Epidermal melanocyte (primary cell): ENCODE data around the genes MSH3 and RASA1.

- RRBS = no CpG with 5 or more reads among the region's 2 CpGs
Observed at GRCh38 chr5:80646670-80647192, 7.7 kb upstream of the MSH3 start.

DNA sequence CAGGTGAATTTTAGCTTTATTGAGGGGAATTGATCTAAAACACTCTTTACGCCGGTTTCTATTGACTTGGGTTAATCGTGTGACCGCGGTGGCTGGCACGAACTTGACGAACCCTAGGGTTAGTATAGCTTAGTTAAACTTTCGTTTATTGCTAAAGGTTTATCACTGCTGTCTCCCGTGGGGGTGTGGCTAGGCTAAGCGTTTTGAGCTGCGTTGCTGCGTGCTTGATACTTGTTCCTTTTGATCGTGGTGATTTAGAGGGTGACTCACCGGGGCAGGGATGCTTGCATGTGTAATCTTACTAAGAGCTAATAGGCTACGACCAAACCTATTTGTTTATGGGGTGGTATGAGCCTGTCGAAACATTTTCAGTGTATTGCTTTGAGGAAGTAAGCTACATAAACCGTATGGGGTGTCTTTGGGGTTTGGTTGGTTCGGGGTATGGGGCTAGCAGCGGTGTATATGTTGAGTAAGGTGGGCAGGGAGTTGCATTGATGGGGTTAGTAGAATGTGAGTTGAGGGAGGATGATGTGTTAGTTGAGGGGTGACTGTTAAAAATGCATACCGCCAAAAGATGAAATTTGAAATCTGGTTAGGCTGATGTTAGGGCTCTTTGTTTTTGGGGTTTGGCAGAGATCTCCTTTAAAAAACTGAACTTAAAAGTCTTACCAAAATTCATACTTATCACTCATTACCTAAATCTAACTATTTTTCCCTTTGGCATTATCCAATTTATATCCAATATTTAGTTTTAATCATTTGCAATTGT is 2.5 kb upstream of the MSH3 start:
- RRBS = no CpG with 5 or more reads among the region's 20 CpGs

DNA sequence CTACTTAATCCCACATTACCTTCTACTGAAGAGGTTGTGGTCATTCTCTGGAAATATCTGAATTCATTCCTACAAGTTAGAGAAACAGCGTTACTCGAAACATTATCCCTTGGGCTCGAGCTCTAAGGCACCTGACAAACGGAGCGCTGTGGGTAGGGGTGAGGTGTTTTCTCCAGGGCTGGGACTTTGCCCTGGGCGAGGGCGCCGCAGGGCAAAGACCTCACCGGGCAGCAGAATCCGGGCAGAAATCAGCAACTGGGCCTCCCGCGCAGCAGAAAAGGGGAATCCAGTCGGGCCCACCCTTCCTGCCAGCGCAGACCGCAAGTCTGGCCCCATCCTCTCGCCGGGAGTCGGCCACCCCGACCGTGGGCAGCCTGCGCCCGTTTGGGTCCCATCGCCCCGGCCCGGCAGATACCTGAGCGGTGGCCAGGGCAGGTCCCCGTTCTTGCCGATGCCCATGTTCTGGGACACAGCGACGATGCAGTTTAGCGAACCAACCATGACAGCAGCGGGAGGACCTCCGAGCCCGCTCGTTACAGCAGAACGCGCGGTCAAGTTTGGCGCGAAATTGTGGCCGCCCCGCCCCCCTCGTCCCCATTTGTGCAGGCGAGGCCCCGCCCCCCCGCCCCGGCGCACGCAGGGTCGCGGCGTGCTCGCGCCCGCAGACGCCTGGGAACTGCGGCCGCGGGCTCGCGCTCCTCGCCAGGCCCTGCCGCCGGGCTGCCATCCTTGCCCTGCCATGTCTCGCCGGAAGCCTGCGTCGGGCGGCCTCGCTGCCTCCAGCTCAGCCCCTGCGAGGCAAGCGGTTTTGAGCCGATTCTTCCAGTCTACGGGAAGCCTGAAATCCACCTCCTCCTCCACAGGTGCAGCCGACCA is at the start of gene MSH3:
Gene MSH3 (plus strand): TSS at position 664 of the 876 bp plus-strand sequence.
- RRBS = 2% methylated on average over 23 of the region's 75 CpGs

GRCh38 chr5:81394494-81394976 is 601 bp upstream of the ACOT12 start:
- RRBS = 37% methylated on average over 2 of the region's 10 CpGs

DNA sequence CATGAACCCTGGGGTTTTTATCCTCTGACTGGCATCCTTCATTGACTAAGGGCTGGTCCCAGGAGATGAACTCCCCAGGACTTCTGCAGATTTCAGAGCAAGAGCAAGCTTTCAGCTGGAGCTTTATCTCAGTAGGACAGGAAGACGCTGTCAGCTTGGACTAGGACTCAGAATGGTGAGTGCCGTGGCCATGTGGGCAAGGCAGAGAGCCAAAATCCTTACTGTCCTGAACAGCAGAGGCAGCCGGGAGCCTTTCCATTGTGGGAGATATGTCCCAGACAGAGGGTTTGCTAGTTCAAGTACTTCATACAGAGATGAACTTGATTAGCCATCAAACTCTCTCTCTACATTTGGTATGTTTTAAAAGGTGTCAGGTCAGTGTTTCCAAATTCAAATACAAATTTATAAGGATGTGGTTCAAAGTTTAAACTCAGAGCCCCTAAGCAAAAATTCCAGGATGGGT is 3.3 kb upstream of the ACOT12 start:
- RRBS = no CpG with 5 or more reads among the region's 3 CpGs

DNA sequence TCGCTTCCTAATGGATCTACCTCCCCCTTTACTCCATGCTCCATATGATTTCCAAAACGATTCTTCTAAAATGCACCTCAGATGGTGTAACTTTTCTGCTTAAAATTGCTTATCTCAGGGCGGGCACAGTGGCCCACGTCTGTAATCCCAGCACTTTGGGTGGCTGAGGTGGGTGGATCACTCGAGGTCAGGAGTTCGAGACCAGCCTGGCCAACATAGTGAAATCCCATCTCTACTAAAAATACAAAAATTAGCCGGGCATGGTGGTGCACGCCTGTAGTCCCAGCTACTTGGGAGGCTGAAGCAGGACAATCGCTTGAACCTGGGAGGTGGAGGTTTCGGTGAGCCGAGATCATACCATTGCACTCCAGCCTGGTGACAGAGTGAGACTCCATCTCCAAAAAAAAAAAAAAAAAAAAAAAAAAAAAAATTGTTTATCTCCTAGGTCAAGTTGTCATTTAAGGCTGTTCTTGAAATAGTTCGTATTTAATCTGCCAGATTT is 12.1 kb downstream of the SSBP2 start:
- RRBS = no CpG with 5 or more reads among the region's 12 CpGs

- RRBS = no CpG with 5 or more reads among the region's 10 CpGs
Observed at GRCh38 chr5:81773557-81774204, 22.8 kb upstream of the SSBP2 start.

GRCh38 chr5:81851285-81852281 is 100.7 kb upstream of the SSBP2 start:
- RRBS = 2% methylated on average over 6 of the region's 34 CpGs

DNA sequence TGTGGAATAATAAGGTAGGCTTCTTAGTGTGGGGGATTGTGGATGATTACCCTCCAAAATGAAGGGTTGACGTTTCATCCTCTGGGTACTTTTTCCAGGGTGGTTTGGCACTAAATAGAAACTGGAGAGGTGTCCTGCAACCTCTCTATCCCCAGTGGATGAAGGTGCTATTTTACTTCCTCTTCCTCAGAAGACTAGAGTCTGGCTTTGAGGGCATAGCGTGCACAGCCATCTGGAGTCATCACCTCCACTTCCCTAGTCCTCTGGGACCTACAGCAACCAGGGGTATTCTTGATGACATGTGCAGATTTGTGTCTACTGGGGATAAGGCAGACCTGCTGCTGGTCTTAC is 260.9 kb upstream of the RPS23 start:
- RRBS = no CpG with 5 or more reads among the region's 2 CpGs

GRCh38 chr5:83283871-83284262 is 187.7 kb upstream of the VCAN start:
- RRBS = no CpG with 5 or more reads among the region's 2 CpGs

GRCh38 chr5:83463690-83464000 is 7.9 kb upstream of the VCAN start:
- RRBS = no CpG with 5 or more reads among the region's 8 CpGs

- RRBS = no CpG with 5 or more reads among the region's 11 CpGs
Observed at GRCh38 chr5:83545252-83545864, 73.8 kb downstream of the VCAN start.

DNA sequence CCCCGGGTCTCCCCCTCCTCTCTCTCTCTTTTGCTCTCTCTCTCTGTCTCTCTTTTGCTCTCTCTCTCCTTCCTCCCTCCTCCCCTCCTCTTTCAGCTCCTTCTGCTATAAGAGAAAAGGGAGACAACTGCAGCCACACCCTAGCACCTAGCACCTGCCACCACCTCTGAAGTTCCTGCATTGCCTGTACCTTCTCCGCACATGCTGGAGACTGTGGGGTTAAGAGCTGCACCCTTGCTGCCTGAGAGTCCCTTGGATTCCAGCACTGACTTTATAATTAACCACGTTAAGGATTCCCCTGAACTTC is 227 bp upstream of the EDIL3 start:
- RRBS = 20% methylated on average over 1 of the region's 3 CpGs

DNA sequence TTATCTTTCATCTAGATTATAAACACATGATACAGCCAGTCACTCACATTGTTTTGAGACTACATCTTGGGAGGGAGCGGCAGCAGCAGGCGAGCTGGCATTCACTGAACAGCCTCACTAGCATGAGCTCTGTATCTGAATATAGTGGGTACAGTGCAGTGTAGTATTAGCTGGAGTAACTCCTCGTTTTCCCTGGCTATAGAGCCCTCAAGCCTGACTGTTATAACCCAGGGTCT is 969.2 kb upstream of the COX7C start:
- RRBS = no CpG with 5 or more reads among the region's 3 CpGs

DNA sequence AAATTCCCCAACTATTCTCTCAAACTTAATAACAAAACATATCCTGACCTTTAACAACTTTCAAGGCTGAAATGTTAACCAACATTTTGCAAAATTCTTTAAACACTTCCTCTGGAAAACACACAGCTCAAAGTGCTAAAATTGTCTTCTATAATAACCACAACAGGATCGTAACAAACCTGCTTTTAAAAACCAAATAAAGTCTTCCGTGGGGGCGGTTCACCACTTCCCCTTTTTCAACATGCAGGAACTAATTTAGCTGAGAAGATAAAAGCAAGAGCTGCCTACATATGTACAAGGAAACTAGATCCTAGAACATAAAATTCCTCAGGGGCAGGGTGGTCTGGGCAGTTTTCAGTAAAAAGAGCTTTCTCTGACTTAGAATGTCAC is 186.2 kb upstream of the RASA1 start:
- RRBS = no CpG with 5 or more reads among the region's 3 CpGs

DNA sequence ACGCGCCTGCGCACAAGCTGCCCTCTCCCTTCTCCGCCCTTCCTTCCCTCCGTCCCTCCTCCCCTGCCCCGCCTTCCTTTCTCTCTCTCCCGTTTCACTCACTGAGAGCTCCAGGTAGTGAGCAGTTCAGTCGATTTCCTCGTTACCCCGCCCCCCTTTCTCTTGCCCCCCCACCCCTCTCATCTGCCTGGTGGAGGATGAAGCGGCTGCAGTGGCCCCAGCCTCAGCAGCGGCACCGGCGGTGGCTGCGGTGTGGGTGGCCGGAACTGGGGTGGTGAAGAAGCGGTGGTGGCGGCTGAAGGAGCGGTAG is at the start of gene RASA1:
Gene RASA1 (plus strand): TSS at position 97 of the 310 bp plus-strand sequence.
- RRBS = no CpG with 5 or more reads among the region's 19 CpGs

- RRBS = no CpG with 5 or more reads among the region's 22 CpGs
Observed at GRCh38 chr5:88667718-88668490, 215.1 kb downstream of the MEF2C start.

DNA sequence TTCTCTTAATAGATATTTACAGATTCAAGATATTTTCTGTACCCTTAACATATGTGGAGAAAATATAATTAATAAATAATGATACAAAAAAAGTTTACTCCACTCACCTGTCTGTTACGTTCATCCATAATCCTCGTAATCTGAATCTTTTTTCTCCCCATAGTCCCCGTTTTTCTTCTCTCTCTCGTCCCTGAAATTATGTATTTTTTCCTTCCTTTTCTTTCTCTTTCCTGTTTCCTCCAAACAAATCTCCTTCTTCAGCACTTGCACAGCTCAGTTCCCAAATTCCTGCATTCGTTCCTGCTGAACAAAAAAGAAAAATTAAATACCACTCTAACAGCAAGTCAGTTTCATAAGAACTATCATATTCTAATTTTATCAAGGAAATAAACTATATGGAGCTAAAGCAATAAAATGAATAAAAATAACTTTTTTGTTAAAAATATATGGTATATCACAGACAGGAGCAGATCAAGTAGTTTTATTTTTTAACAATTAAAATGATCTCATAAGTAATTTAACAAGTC is 59.3 kb downstream of the MEF2C start:
- RRBS = no CpG with 5 or more reads among the region's 5 CpGs